Iris pigment epithelial cell (primary cell): ENCODE data around the genes C1orf56 and VPS72.

DNA sequence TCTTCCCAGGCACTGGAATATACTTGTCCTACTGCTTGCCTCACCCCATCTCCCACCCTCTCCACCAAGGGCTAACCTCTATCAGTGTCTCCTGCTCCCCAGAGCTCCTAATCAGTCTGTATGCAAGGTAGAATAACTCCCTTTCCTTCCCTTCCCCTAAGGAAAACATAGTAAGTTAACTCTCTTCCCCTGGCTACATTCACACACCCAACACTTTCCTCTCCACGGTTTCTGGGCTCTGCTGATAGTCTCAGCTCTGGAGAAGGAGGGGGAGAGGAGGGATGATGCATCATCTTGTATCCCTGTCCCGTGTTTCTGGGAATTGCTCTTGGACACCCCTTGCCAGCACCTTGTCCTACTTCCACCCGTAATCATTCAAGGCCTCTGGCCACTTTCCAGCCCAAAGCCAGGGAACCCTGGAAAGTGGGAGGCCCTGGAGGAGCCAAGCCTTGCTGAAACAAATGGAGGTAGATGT lies 4.3 kb downstream of the PLEKHO1 start:
- RRBS: no CpG with 5 or more reads among the region's 3 CpGs

- RRBS: no CpG with 5 or more reads among the region's 16 CpGs
Measured at GRCh38 chr1:150162811-150164000, 13.5 kb downstream of the PLEKHO1 start.

DNA sequence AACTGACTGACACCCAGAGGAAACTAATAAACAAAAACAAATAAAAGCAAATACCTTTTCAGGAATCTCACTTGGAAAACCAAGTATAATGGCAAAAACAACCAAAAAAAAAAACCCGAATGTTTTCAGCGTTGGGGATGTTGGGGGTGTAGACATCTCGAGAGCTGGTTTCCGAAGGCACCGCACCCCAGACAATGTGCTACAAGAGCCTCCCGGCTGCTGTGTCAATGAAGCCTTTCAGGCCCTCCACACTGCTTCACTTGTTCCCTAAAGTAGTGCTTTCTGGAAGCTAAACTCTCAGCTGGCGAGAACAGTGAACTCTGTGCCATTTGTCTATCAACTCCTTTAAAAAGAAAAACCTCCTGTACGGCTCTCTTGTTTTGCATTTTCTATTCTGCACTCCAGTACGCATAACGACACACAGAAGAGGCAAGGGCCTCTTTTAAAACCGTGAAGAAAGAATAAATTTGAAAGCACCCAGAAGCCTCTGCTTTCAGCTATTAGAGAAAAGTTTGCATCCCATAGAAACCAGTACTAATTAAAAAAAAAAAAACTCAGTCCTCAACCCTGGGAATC lies 32.6 kb downstream of the PLEKHO1 start:
- RRBS: no CpG with 5 or more reads among the region's 11 CpGs

DNA sequence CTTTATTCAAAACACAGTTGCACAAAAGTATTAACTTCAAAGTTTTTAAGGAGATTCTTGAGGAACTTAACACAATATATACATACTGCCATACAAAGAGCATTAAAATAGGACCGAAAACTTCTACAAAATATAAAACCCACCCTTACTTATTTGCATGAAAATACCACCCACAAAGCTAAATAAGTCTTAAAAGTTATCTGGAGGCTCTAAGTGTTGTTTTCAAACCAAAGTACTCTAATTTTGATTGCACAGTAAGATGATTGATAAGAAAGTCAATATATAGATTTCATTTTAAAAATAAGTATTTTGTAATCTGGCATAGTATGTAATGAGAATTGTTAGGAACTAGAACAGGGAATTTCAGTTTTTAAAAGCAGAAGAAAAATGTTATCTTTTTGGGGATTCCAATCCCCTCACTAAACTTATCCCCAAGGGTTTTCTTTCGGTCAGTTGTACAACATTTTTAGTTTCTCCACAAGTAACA lies 17.3 kb downstream of the ANP32E start:
- RRBS: no CpG with 5 or more reads among the region's 2 CpGs

DNA sequence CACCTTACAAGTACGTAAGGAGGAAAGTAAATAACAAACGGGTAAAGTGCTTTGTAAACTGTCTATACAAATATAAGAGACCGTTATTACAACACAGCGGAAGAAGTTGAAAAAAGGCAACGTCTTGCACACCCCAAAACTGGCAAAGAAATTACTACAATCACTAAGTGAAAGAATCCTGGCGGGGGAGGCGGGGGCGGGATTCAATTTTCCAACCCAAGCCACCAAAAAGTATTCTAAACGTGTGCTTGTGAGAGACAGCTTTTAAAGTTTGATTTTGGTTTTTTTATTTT lies 1.9 kb downstream of the ANP32E start:
- RRBS: no CpG with 5 or more reads among the region's 9 CpGs

- RRBS: no CpG with 5 or more reads among the region's 2 CpGs
Measured at GRCh38 chr1:150262296-150263071, 4.9 kb downstream of the CA14 start.

DNA sequence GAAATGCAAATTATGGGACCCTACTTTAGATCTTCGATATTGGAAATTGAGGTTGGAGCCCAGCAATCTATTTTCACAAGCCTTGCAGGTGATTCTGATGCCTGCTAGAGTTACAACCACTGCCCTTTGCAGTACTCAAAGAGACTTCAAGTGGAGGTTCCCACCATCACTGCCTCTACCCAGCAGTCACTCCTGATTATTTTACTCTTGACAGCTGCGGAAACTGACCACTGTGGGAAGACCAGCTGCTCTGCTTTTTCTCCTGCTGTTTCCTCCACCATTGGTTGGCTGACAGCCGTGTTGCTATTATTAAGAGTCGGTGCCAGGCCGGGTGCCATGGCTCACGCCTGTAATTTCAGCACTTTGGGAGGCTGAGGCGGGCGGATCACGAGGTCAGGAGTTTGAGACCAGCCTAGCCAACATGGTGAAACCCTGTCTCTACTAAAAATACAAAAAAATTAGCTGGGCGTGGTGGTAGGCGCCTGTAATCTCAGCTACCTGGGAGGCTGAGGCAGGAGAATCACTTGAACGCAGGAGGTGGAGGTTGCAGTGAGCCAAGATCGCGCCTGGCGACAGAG lies 11.2 kb upstream of the PRPF3 start:
- RRBS: no CpG with 5 or more reads among the region's 15 CpGs

DNA sequence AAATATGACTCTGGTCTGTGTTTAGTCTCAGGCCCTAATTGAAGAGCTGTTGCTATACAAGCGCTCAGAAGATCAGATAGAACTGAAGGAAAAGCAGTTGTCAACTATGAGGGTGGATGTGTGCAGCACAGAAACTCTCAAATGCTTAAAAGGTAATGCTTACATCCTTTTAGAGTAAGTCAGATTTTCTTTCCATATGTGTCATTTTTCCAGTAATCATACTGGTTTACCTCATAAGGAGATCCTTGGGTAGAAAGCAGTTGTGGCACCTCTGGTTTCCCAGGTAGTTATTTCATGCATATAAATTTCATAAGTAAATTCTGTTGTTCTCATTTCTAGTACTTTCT lies 43.0 kb upstream of the TARS2 start:
- RRBS: no CpG with 5 or more reads among the region's 1 CpG

DNA sequence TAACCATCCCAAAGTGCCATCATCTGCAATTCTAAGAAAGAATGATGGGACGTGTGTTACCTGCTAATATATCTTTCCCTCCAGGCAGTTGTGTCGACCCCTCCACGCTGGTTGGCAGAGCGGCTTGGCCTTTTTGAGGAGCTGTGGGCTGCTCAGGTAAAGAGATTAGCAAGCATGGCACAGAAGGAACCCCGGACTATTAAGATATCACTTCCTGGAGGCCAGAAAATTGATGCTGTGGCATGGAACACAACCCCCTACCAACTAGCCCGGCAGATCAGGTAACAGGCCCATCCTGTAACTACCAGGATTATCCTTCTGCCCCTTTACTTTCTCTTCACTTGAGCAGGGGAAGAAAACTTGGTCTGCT lies 540 bp downstream of the TARS2 start:
- RRBS: 8% methylated on average over 2 of the region's 6 CpGs

GRCh38 chr1:150543475-150544206 lies 5.6 kb upstream of the ADAMTSL4 start:
- RRBS: no CpG with 5 or more reads among the region's 13 CpGs

- RRBS: no CpG with 5 or more reads among the region's 2 CpGs
Measured at GRCh38 chr1:150560417-150560717, 11.2 kb downstream of the ADAMTSL4 start.

DNA sequence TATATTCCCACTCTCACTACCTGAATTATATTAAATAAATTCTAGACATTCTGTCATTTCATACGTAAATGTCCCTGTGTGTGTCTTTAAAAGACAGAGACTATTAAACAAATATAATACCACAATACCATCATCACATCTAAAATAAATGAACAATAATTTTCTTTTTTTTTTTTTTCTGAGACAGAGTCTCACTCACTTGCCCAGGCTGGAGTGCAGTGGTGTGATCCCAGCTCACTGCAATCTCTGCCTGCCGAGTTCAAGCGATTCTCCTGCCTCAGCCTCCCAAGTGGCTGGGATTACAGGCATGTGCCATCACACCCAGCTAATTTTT lies 2.7 kb upstream of the CTSS start:
- RRBS: no CpG with 5 or more reads among the region's 3 CpGs

- RRBS: no CpG with 5 or more reads among the region's 2 CpGs
Measured at GRCh38 chr1:150843431-150843908, 32.9 kb downstream of the ARNT start.

DNA sequence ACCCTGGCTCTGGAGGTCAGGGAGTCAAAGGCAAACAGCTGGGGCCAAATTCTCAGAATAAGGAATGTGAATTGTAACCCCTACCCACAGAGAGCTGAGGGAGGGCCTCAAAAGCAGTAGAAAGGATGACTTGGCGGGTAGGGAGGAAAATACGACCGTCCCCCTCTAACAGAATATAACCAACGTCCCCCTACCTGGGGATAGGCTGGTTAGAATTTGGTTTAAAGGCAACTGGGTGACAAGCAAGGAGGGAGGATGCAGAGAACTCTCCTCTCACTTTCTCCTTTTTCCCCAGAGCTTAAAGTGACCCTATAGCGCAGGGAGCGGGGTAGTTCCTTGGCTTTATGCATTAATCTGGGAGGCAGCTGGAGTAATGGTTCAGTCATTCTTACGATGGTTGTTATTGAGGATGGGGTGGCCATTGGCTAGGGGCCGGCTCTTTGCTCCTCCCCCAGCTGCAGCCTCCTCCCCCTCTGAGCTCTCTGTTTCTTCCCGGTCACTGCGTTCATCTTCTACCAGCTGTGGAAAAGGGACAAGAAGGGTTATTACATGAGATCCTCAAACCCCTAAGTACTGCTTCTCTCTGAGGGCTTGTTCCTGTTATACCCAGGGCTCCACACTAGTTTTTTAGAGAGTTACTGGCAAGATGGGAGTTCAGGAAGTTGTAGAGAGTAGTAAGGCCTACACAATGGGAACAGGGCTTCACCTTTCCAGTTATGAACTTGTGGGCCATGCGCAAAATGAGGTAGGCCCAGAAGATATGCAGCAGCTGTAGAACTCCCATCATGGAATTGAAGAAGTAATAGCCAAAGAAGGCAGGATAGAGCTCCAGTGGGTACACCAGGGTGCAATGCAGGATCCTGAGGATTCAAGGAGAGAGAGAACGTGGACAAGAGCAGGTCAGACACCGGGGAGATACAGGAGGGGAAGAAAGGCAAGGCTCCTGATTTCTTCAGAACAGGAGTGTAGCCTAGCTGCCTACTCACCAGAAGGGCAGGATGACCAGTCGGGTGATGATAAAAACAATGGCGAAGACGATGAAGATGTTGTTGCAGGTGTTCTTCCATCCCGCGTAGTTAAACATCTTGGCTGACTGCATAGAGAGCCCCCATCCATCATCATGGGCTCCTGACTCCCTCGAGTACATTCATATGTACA lies 8.5 kb downstream of the CERS2 start:
- RRBS: 31% methylated on average over 2 of the region's 19 CpGs

- RRBS: 12% methylated on average over 2 of the region's 19 CpGs
Measured at GRCh38 chr1:150978851-150979481, 3.1 kb upstream of the ANXA9 start.

DNA sequence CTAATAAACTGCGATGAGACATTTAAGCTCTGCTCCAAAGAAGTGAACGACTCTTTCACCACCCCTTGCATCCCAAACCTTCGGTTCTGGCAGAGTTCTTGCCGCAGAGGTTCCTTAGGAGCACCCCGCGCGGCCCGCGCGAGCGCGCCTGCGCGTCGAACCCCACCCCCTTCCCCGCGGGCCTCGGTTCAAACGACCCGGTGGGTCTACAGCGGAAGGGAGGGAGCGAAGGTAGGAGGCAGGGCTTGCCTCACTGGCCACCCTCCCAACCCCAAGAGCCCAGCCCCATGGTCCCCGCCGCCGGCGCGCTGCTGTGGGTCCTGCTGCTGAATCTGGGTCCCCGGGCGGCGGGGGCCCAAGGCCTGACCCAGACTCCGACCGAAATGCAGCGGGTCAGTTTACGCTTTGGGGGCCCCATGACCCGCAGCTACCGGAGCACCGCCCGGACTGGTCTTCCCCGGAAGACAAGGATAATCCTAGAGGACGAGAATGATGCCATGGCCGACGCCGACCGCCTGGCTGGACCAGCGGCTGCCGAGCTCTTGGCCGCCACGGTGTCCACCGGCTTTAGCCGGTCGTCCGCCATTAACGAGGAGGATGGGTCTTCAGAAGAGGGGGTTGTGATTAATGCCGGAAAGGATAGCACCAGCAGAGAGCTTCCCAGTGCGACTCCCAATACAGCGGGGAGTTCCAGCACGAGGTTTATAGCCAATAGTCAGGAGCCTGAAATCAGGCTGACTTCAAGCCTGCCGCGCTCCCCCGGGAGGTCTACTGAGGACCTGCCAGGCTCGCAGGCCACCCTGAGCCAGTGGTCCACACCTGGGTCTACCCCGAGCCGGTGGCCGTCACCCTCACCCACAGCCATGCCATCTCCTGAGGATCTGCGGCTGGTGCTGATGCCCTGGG lies at the start of gene C1orf56:
Gene C1orf56 (plus strand): TSS at position 191 of the 906 bp plus-strand sequence.
- RRBS: 1% methylated on average over 16 of the region's 65 CpGs

DNA sequence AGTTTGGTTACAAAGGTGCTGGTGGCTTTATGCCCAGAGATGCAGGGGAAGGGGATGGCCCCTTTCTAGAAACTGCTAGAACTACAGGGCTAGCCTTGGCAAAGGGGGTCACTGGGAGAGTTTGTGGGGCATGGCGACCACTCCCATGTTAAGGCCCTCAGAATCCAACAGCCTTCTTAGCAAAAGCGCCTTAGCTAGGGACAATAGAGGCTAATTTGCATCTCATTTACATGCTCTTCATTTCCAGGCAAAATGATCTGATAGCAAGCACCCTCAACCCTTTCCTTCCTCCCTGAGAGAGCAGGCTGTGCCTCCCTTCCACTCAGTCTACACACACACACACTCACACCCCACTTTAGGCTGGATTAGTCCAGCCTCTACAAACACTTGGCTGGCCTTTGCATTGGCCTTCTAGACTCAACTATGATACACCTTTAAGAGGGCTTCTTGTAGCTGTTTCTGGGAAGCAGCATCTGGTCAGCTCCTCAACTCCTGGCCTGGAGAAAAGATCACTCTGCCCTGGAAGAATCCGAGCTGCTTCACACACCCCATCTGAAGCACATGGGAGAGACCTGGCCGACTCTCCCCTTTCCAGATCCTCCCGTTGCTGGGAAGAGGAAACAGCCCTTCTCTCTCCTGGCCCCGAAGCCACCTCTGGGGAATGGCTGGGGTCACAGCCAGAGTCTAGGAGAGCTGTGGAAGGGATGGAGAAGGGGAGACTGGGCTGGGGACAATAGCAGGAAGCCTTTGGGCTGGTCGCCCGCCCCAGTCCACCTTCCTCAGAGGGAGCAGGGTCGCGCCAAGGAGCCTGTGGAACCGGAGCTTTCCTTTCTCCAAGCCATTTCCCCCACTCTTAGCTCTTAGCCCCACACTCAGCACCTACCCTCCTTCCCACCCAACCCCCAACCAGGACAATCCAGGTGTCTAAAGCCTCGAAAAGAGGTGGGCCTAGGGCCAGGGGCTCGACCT lies 1.6 kb downstream of the SEMA6C start:
- RRBS: no CpG with 5 or more reads among the region's 13 CpGs

- RRBS: 2% methylated on average over 13 of the region's 43 CpGs
Measured at GRCh38 chr1:151189462-151190465, at the start of gene VPS72. VPS72 (minus strand) TSS chr1:151190197.

- RRBS: no CpG with 5 or more reads among the region's 16 CpGs
Measured at GRCh38 chr1:151255290-151255892, 857 bp downstream of the PSMD4 start.

- RRBS: no CpG with 5 or more reads among the region's 17 CpGs
Measured at GRCh38 chr1:151283216-151283703, 1.2 kb downstream of the ZNF687 start.